Fibroblast of the aortic adventitia (primary cell): ENCODE results near the genes TMEM201 and CTNNBIP1.

GRCh38 chr1:9297608-9298289 is 5.1 kb downstream of the SPSB1 start:
- CAGE, long polyA plus RNA, result no peak

- CAGE, long polyA plus RNA, result no peak
Measured at GRCh38 chr1:9302183-9302622, 9.5 kb downstream of the SPSB1 start.

DNA sequence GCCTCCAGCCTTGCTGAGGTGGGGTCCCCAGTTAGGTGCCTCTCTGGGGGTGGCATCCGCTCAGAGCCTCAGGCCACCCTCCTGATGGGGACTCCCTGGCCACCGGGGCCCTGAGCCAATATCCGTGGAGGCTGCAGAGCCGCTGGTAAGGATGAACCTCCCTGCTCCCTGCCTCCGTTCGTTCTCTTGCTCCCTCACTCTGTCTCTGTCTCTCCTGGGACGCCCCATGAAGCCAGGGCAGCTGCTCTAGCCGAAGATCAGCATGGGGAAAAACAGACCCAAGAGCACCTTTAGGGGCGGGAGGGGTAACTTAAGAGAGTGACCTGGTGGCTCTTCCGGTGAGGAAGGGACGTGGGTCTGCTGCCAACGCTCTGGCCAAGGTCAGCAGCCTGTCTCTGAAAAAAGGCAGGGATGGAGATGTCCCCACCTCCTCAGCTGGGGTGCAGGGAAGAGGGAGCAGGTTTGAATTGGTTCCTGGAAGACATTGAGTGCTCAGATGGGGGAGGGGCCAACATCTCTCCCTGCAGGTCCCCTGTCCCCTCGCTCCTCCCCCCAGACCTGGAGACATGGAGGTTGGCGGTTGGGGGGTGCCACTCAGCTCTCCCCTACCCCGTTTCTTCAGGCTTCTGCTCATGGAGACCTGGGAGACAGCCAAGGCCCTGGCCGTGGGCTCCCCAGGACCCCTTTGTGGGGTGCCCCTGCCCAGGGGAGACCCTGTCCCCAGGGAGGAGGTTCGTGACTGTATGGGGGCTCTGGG is 45.1 kb downstream of the SPSB1 start:
- CAGE, long polyA plus RNA, result no peak

- CAGE, long polyA plus RNA, result no peak
Measured at GRCh38 chr1:9351201-9351852, 58.6 kb downstream of the SPSB1 start.

- CAGE, long polyA plus RNA, result no peak
Measured at GRCh38 chr1:9413026-9413948, 120.6 kb downstream of the SPSB1 start.

DNA sequence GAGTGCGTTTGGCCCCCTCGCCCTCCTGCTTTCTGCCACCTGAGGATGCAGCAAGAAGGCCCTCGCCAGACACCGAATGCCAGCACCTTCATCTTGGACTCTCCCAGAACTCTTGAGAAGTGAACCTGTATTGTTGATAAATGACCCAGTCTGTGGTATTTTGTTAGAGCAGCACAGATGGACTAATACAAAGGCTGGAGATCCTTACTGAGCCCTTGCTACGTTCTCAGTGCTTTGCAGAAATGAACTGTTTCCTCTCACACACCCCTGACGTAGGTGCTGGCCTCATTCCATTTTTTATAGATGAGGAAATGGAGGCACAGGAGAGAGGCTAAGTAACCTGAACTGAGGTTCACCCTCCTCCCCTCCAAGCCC is 101.9 kb upstream of the SLC25A33 start:
- CAGE, long polyA plus RNA, result no peak

DNA sequence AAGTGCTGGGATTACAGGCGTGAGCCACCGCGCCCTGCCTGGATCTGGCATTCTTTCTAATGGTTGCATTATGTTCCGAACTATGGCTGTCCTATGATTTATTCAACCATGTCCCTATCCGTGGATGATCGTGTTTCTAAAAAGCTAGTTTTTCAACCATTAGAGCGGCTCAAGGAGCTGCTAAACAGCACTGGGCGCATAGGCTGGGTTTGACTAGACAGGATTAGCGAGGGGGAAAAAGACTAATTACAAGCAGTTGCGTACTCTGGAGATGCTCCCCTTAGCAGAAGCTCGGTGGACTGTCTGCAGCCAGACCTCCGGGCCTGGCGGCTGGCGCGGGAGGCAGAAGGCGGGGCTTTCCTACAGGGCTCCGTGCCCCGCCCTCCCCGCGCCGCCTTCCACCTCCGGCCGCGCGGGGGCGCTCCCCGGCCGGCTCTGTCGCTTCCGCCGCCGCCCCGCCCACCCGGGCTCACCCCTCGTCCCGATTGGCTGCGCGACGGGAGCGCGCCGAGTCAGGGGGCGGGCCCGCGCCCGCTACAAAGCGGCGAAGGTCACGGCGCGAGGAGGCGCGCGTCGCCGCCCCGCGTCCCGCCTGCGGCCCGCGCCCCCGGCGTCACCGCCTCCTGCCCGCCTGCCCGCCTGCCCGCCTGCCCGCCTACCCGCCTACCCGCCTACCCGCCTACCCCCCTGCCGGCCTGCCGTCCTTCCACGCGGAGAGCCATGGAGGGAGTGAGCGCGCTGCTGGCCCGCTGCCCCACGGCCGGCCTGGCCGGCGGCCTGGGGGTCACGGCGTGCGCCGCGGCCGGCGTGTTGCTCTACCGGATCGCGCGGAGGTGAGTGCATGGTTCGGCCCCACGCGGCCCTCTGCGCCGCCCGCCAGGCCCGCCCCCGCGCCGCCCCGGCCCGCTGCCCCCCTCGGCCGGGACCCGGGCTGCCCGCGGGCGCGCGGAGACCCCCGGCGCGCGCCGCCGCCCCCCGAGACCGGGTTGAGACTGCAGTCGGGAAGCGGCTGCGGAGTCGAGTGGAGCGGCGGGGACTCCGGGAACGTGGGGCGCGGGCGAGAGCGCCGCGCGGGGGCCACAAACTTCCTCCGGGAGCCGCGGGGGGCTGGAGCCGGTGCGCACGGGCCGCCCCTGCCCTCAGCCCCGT is at the start of gene TMEM201:
TSS of gene TMEM201 (plus strand) at position 701 of the 1,149 bp plus-strand sequence.
- CAGE, long polyA plus RNA, result no peak

DNA sequence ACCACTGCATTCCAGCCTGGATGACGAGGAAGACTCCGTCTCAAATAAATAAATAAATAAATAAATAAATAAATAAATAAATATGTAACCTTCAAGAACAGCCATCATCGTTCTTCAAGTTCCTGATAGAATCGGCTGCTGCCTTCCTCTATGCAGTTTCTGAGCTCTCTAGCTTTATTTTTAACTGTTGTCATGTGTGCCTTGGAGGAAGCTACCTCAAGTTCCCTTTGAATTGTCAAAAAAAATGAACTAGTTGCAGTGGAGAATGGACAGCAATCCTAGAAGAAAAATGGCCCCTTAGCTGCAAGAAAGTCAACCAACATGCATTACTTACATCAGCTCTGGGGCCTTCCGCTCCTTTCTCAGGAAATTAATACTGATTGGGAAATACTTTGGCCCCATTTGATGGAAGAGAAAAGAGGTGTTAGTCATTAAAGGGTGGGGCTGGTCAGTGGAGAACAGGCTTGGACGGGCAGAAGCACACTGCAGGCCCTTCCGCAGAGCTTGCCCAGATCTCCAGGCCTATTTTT is 7.0 kb upstream of the PIK3CD start:
- CAGE, long polyA plus RNA, result no peak

- CAGE, long polyA plus RNA, result no peak
Measured at GRCh38 chr1:9652797-9653175, 1.3 kb downstream of the PIK3CD start.

- CAGE, long polyA plus RNA, result no peak
Measured at GRCh38 chr1:9721452-9722055, 70.0 kb downstream of the PIK3CD start.

GRCh38 chr1:9815051-9815686 is 8.6 kb downstream of the CLSTN1 start:
- CAGE, long polyA plus RNA, result no peak

DNA sequence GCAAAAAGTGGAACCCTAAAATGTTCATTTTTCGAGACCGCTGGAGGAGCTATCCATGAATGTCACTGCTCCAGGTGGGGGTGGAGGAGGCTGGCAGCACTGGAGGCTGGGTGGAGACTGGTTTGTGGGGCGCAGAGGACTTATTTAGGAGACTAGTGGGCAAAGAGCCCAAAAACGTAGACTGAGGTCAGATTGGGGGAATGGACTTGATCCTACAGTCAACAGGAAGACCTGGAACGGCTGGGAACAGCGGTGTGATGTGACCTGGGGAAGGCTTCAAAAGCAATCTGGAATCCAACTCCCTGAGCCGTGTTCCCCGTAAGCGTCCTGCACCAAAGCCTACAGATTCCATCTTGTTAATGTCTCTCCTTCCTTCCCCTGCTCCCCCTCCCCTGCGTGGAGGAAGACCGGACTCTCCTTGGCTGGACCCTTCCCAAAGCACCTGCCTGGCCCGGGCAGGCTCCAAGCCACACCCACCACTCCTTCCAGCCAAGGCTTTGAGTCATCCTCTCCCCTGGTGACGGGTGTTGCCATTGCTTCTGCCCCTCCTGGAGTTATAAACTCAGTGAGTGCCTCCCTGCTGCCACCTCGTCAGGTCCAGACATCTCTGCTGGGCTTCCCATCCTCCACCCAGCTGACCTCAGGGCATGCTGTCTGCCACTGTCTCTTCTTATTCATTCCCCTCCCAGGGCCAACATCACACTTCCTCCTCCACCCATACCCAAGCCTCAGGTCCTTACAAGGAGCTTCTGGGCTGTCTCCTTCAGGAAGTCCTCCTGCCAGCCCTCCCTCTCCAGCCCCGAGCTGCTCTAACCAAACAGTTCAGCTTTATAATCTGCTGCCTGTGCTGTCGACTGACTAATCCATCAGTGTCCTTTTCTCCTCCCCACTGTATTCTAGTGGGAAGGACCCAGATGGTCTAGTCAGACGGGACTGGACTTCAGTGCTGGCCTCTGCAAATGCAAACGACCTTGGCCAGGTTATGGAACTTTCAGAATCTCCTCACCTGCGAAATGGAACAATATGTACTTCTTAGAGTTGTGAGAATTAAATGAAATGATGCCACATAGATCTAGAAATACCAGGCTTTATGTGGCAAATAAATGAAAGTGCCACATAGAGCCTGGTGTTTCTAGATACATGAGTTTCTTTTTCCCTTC is 1.7 kb upstream of the CLSTN1 start:
- CAGE, long polyA plus RNA, result no peak

GRCh38 chr1:9909921-9910451 is at the start of gene CTNNBIP1:
CTNNBIP1 (minus strand) TSS chr1:9910269.
- CAGE, long polyA plus RNA, result no peak

GRCh38 chr1:10071912-10072470 is 39.2 kb downstream of the UBE4B start:
- CAGE, long polyA plus RNA, result no peak

- CAGE, long polyA plus RNA, result no peak
Measured at GRCh38 chr1:10170822-10171451, 39.4 kb upstream of the KIF1B start.

GRCh38 chr1:10189744-10190322 is 20.5 kb upstream of the KIF1B start:
- CAGE, long polyA plus RNA, result no peak

- CAGE, long polyA plus RNA, result no peak
Measured at GRCh38 chr1:10209543-10210414, 591 bp upstream of the KIF1B start.

- CAGE, long polyA plus RNA, result no peak
Measured at GRCh38 chr1:10278721-10279333, 68.5 kb downstream of the KIF1B start.

DNA sequence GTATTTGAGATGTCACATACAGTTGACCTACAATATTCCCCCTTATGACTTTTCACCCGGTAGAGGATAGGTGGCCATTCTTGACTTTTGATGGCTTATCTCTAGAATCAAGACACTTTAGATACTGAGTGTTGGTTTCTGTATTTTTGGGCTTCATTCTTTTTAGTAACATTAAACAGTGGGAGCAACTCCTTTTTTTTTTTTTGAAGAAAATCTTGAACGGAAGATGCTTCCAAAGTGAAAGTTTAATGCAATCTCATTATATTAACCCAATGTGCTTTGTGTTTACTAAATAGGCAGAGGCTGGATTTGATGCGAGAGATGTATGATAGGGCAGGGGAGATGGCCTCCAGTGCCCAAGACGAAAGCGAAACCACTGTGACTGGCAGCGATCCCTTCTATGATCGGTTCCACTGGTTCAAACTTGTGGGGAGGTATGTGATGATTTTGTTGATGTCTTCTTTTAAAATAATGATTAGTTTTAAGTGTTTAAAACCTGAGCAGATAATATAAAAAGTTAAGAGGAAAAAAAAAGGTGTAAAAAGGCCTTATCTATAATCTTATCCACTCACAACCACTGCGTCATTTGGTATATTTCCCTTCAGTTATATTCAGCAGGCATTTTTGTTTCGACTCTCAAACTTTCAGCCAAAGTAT is 74.3 kb upstream of the PGD start:
- CAGE, long polyA plus RNA, result no peak

DNA sequence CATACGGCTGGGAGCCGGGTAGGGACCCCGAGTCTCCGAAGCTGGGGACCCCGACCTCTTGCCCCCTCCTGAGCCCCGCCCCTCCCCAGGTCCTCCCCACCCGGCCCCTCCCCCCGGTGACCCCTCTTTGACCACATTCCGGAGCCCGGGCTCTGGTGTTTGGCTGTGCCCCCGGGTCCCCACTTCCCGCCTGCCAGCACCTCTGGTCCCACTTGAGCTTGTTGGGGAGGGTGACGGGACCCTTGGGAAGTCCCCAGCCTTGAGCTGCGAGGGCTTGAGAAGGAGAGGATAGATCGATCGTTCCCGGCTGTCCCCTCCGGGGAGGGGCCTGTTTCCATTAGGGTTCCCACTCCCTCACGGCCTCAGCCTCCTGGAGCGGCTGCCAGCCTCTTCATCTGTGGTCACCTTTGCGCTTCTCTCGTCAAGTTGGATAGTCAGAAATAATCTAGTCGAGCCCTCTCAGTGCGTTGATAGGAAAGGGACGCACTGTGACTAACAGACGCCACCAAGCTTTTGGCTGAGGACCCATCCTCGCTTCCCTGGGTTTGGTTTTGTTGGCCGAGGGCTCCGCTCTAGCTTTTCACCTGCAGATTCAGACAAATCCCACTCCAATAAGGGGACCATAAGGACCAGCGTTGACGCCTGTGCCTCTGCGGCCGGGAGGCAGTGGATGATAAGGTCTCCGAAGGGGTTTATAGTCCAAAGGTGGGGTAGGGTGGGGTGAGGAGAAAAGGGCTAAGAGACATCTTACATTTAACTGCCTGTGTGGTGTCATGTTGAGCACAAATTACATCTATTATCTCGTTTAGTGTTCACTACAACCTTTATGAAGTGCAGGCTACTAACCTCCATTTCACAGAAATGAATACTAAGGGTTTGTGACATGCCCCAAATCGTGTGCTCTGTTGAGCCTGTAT is 571 bp downstream of the PEX14 start:
- CAGE, long polyA plus RNA, result no peak